Neuron (in vitro differentiated cells): ENCODE results near the gene FOXD4L6.

DNA sequence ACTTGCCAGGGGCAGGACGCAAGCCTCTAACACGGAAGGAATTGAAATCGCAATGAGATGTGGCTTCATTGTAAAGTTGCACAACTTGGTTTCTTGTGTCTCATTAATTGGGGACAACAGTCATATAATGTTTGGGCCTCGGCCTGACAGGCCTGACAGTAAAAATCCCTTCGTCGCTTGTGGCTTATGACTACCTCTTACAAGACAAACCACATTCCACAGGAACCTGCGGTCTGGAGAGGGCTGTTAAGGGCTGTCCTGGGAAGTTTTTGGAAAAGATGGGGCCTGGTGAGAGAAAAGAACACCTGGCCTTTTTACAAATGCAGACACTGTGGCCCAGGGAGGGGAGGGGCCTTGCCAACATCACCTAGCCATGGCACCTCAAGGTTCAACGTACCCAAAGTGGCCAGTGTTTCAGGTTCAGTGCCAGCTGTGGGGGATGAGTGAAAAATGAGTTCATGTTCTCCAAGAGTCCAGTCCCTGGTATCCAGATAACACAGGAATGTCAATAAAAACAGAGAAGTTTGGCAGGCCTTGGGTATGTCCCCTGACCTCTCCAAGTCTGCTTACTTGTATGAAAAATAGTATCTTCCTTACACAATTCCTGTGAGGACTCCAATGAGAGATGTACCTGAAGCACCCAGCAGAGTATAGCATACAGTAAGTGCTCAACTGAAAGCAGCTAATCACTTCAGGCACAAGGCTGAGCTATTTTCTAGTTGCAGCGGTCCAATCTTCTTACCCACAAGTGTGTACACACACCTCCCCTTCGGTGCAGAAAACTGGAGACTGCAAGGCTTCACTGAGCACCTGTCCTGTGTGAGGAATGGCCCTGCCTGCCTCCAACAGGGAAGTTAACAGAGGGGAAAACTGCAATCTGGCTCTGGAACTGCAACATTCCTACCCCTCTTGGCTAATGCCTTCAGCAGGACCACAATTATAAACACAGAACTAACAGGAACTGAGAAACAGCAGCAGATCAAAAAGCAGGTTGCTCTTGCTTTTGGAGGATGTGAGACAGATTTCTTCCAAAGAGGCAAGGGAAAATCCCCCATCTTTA, 22.0 kb downstream of the SHB start:
- PRO-cap: no peak

DNA sequence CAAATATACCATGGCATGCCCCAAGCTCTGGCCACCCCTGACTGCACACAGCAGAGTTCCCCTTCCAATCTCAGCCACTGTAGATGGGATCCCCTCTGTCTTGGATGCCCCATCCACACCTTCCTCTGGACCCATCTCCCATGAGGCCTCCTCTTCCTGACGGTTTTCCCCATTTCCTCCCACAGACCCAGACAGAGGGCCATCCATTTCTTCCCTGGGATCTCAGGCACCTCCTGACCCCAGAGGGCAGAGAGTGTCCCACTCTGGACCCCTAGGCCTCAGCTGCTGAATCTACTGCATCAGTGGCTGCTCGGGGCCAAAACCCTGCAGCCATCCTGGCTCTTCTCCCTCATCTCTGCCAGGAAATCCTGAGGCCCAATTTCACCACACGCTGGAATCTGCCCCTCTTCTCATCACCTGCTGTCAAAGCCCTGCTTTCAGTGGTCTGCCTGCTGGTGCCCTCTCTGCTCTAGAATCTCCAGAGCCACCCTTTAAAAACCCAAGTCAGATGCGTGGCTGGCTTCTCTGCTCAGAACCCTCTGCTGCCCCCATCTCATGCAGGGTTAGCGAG, 10.9 kb downstream of the SHB start:
- PRO-cap: no peak

- PRO-cap: no peak
Measured at GRCh38 chr9:38396653-38397712, 4.5 kb downstream of the ALDH1B1 start.

DNA sequence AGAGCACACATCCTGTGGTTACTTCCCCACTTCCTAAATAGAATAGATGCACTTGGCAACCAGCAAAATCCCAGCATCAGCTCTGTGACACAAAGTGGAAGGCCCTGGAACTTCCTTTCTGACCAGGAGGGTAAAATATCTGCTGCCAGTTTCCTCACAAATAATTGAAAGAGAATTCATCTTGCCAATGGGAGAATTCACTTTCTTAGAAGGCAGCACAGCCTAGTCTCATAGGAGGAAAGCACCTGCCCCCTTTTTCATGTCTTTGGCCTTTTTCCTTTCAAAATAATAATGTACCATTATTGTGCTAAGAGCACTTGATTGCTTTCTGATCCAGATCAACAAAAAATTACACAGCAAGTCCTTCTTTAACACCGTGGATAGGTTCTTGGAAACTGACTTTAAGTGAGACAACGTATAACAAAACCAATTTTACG, 7.1 kb upstream of the IGFBPL1 start:
- PRO-cap: no peak

DNA sequence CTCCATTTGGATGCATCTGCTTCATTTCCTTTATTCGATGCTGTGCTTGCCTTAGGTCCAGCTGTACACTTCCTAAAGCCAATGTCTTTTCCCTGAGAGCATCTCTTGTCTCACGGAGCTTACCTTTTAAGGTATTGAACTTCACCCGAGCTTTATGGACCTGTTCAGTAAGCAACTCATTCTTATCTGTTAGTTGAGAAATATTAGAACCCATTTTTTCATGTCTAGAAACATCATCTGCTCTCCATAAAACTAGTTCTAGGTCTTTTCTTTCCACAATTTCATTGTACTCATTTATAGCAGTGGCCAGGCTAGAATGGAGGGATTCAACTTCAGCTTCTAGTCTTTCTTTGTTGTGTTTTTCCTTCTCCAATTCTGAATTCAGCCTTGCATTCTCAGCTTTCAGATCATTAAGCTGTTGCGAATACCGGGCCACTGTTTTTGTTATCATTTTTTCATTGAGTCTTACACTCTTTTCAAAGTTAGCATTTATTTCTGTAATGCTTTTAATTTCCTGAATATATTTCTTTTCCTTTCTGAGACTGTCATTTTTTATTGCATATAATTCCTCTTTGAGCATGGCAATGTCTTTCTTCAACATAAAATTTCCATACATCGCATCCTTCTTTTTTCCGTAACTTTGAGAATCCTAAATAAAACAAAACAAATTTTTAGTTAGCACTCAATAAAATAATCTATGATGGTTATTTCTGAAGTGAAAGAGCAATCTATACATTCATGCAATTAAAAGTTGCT, 24.5 kb downstream of the ANKRD18A start:
- PRO-cap: no peak

DNA sequence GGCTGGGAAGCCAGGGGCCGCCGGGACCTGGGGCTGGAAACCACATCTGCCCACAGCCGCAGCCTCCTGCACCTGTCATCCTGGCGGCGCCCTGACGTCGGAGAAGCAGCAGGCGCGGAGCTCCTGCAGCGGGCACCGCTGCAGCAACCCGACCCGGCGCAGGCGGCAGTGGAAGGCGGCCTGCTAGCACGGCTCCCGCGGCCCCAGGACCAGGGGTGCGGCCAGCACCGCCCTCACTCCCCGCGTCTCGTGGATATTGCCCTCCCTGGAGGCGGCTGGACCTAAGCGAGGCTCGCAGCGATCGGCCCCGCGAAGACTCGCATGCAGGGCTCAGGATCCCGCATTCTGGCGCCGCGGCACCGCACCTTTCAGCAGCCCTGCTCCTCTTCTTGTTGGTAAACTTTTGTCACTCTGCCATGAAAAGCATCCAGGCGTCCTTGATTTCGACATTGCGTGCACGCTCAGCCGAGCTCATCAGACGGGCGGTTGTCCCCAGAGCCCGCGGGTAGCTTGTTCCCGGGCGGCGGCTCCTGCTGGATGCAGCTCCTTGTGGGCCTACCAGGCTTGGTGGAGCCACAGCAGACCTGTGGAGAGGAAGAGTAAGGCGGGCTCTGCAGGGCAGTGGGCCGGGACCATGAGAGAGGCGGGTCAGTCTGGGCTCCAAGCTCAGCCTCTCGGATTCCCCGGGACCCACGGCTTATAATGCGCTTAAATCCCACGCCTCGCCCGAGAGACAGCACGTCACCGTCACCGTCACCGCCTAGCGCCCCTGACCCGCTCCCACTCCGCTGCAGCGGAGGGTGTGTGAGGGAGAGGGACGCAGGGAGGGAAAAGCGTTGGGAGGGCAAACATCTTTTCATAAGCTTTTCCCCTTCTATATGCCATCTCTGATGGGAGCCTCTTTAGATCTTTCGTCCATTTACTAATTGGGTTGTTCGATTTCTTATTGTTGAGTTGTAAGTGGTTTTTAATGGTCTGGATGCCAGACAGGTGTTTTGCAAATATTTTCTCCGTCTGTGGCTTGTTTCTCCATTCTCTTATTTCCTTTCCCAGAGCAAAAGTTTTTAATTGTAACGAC, 1.8 kb upstream of the ANKRD18A start:
- PRO-cap: bidirectional peak, plus-strand start at position 78 of the sequence, minus-strand start at position 103 of the sequence; bidirectional peak, plus-strand start at position 161 of the sequence, minus-strand start at position 207 of the sequence; unidirectional peak, minus-strand start at position 806 of the sequence

DNA sequence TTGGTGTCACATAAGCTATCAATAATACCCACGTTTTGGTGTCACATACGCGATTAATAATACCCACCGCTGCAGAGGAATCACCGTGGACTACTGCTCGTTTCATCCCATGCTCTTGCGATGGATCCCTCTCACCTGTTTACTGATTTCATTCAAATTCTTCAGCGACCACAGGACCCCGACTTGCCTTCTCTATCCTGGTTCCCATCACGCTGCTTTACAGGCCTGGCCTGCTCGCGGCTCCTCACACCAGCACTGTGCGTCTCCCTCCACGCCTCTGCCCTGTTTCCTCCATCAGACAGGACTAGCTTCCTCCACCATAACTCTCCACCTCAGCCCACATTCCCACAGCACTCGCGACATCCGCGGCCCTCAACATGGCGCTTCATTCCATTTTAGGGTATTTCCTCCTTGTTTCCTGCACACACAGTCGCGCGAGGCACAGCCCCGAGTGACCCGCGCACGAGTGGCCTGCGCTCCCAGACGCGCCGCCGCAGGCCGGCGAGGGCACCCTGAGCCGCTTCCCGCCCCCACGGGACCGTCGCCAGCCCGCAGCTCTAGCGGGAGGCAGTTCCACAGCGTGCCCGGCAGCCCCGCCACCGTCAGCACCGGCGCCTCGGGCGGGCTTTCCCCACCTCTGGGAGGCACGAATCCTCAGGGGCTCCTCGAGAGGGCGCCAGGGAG, 136.8 kb downstream of the FOXD4L6 start:
- PRO-cap: bidirectional peak, plus-strand start at position 220 of the sequence, minus-strand start at position 219 of the sequence; bidirectional peak, plus-strand start outside the sequence, minus-strand start at position 607 of the sequence

DNA sequence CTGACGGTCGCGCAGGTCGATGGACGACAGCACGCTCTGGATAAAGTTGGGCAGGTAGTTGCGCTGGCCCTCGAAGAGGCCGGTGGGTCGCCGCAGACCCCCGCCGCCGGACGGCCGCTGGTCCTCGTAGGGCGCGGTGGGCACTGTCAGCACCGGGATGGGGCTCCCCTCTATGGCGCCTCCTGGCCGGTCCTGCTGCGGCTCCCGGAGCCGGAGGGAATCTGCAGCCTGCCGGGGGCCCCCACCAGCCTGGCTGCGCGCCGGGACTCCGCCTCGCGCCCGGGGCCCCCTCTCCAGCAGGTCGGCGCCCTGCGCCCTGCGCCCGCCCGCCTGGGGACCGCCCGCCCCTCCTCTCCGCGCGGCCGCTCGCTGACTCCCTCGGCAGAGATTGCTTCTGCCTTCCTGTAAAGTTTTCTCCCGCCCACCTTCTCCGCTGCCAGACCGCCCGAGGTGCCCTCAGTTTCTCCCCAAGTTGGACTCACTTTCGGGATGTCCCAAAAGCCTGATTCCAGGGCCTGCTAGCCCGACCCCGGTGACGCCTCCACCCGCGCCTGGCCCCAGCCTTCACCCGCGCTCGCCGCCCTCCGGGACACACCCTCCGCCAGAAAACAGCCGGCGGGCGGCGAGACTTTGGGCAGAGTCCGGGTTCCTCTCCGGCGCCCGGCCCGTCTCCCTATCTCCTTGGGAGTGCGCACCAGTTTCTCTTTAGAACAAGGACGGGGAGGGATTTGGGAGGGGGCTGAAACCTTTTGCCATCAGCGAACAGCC, 54.0 kb downstream of the FOXD4L6 start:
- PRO-cap: no peak

GRCh38 chr9:41128546-41128943, at the start of gene FOXD4L6:
FOXD4L6 (minus strand) TSS chr9:41128681.
- PRO-cap: no peak

DNA sequence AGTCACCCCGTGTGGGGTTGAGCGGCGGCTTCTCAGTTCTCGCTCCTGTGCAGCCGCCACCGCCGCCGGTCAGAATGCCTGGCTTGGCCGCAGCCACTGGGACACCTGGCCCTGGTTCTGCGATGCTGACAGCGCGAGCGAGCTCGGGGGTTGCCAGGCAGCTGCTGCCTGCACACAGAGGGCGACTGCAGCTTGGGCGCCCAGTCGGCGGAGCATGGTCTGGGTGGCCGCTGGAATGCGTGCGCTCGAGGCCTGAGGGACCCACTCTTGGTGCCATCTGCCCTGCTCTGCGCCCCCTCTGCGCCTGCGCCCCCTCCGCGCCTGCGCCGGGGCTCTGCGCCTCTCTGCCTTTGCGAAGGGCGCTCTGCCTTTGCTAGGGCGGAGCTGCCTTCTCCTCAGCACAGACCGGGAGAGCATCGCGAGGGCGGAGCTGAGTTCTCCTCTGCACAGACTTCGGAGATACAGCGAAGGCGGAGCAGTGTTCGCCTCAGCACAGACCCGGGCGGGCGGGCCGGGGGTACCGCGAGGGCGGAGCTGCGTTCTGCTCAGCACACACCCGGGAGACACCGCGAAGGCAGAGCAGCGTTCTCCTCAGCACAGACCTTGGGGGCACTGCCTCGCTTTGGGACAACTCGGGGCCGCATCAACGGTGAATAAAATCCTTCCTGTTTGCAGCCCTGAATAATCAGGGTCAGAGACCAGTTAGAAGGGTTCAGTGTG, 84.8 kb upstream of the ZNG1F start:
- PRO-cap: bidirectional peak, plus-strand start at position 175 of the sequence, minus-strand start at position 76 of the sequence; bidirectional peak, plus-strand start at position 557 of the sequence, minus-strand start at position 272 of the sequence

GRCh38 chr9:41358192-41358618, 169.1 kb upstream of the ZNG1F start:
- PRO-cap: bidirectional peak, plus-strand start at chr9:41358557, minus-strand start at chr9:41358359

DNA sequence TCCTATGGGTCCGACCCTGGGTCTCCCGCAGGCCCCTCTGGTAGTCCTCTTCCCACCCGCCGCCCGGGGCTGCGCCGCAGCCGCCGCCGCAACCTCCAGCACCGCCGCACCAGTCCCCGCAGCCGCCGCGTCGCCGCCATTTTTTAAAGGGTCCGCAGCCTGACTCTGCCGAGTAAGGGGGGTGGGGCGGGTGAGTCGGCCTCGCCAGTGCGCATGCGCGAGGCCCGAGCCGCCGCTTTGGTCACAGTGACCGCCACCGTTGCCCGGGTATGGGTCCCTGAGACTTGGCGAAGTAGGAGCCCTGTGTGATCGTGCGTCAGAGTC, 169.5 kb upstream of the ZNG1F start:
- PRO-cap: bidirectional peak, plus-strand start at position 244 of the sequence, minus-strand start at position 145 of the sequence

DNA sequence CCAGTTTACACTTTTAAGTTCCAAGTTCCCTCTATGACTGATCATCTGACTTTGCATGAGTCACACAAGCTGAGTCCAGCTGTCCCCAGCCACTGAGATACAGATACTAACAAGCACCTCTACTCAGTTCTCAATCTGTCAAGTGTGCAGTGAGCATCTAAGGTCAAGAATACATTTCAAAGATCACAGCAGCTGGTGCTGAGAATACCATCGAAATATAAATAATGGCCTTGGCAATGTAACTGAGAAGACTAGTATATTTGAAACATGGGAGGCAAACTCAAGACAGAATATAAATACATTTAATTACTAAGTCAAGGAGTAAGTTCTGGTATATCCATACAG, 182.3 kb downstream of the SPATA31A6 start:
- PRO-cap: no peak

DNA sequence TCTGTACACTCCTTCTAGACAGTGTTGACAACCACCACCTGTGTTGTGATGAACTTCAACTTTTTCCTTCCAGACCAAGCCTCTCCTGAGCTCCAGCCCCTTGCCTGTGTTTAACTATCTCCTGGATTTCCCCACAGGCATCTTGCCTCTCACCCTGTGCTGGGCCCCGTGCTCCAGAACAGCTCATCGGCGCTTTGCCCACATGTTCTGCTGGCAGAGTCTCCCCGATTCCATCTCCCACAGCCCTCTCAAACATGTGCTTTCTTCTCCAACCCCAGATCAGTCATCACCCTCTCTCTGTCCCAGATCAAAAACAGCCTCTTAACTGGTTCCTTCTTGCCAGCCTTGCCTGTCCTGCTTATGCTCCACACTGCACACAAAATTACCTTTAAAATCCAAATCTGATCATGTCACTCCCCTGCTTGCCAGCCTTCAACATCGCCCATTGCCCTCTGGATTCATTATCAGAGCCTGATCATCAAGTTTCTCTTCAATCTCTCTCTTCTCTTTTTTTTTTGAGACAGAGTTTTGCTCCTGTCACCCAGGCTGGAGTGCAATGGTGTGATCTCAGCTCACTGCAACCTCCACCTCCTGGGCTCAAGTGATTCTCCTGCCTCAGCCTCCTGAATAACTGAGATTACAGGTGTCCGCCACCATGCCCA, 1959.2 kb downstream of the FOXD4L5 start:
- PRO-cap: no peak

DNA sequence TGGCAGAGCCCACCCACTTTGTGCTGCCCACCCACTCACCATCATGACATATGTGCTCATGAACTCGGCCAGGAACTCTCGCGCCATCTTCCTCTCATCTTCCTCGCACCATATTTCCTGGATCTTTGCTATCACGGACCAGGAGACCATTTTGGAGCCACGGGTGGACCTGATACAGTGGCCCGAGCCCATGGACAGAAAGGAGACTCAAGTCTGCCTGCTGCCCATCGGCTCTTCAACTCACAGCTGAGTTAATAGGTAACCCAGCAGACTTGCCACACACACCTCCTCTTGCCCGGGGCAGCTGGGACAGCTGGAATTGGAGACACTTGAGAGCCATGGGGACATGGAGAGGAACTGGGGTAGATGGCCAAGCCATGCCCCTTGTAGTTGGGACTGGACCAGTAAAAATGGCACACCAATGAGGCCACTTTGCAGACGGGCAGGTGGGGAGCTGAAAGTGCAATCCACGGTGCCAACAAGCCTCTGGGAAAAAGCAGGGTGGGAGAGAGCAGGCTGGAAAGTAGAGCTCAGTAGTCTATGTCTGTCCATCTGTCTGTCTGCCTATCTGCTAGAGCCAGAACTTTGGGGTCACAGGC, 1958.2 kb downstream of the FOXD4L5 start:
- PRO-cap: no peak

DNA sequence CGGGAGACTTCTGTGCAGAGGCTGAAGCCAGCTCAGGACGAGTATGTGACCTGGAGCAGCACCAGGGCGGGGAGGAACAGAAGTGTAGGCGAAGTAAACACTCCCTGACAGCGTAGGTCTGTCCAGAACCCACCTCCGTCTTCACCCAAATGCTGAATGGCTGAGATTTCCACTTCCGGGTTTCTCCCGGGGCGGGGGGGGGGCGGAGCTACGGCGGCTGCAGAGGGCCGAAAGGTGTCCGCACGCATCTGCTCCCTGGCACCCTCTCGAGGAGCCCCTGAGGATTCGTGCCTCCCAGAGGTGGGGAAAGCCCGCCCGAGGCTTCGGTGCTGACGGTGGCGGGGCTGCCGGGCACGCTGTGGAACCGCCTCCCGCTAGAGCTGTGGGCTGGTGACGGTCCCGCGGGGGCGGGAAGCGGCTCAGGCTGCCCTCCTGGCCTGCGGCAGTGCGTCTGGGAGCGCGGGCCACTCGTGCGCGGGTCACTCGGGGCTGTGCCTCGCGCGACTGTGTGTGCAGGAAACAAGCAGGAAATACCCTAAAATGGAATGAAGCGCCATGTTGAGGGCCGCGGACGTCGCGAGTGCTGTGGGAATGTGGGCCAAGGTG, 1425.4 kb downstream of the FOXD4L5 start:
- PRO-cap: no peak

GRCh38 chr9:64870136-64870291, 415.0 kb downstream of the FOXD4L5 start:
- PRO-cap: no peak

- PRO-cap: no peak
Measured at GRCh38 chr9:67711297-67711776, 147.4 kb upstream of the ANKRD20A1 start.

DNA sequence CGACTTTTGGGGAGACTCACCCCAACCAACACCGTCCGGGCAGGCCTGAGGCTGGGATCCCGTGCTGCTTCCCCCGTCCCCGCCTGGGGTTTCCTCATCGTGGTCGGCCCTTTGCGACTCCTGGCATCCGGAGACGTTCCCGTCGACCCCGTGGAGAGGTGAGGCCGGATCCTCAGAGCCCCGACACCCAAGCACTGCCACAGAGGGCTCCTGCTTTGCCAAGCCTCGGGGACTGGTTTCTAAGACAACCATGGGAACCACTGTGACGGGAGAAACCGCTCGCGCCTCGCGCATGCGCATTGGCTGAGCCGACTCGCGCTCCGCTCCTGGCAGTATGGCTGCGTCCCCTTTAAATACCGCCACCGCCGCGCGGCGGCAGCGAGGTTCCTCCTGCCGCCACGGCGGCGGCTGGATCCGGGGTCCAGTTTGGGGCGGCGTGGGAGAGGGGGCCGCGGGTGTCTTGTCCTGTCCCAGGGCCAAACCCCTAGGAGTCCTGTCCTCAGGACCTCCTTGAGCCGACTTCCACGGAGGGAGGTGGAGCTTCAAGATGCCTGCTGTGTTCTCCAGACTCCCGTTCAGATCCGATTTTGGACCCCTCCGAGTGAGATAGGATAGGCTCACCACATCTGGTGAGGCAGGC, 132.2 kb upstream of the ANKRD20A1 start:
- PRO-cap: unidirectional peak, minus-strand start at position 217 of the sequence

DNA sequence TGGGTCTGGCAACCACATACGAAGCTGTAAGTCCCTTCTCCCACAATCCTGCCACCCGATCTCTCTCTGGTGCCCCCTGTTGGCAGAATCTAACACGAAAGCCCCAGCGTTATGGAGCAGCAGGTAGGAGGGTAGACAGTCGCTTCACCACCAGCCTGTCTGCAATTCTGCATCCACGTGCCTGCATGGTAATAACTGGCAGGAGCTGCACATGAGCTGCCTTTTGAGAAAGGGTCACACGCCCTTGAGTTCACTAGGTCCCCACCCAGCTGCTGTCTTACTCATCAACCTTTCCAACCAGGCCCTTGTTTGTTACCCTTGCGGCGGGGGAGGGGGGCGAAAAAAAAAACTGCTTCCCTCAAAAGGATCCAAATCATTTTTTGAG, 19.5 kb upstream of the TMEM252 start:
- PRO-cap: no peak